ENCODE measurements around a stretch of chr4.

DNA sequence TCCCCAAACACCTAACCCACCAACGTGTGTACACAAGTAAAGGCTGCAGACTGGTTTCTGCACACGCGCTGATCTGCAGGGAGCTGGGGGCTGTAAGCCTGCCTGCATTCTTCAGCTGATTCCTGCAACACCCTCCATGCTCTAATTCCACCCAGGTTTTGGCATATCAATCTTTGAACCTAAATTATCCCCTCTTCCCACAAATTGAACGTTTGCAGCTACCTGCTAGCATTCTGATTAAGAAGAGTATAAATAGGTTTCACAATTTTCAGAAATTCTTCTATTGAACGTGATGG is 820.3 kb downstream of the TRIML1 start:
- RAMPAGE, long total RNA: no peak
- RRBS, 2 experiments: no CpG with 5 or more reads among the region's 5 CpGs
CAGE:
- cytosol, long polyA minus RNA: no peak
- cytosol, long polyA plus RNA: no peak
- long polyA plus RNA: no peak
- nucleolus, long total RNA: no peak
- nucleus, long polyA plus RNA: no peak
- nucleus, long total RNA: no peak

- RAMPAGE, long total RNA: no peak
CAGE:
- cytosol, long polyA minus RNA: no peak
- cytosol, long polyA plus RNA: no peak
- long polyA plus RNA: no peak
- nucleolus, long total RNA: no peak
- nucleus, long polyA plus RNA: no peak
- nucleus, long total RNA: no peak
These were observed 821.0 kb downstream of the TRIML1 start for GRCh38 chr4:188960198-188960668.

- RAMPAGE, long total RNA: no peak
- RRBS, 2 experiments: no CpG with 5 or more reads among the region's 5 CpGs
CAGE:
- cytosol, long polyA minus RNA: no peak
- cytosol, long polyA plus RNA: no peak
- long polyA plus RNA: no peak
- nucleolus, long total RNA: no peak
- nucleus, long polyA plus RNA: no peak
- nucleus, long total RNA: no peak
These were observed 882.5 kb downstream of the TRIML1 start for GRCh38 chr4:189021780-189022149.

DNA sequence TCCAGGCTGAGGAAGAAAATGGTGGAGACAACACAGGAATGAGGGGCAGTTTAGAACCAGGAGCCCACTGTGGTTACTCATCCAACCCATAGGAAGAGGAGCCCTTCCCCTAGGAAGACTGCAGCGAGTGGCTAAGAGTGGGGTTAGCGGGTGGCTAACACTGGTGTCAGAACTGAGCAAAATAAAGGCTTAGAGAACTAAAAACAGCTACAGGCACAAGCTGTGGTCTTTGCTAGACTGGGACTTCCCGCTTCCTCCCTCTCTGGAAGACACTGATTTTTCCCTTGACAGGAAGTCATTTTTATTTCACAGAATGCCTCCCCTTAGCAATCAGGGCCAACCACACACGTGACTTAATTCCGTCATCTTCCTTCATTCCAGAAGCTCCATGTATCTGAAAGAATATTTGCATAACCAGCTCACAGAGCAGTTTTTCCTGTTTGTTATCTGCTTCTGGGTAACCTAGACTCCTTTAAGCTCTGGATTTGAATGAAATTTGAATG is 327.6 kb upstream of the FRG1 start:
- RAMPAGE, long total RNA: no peak
- RRBS, 2 experiments: no CpG with 5 or more reads among the region's 5 CpGs
CAGE:
- cytosol, long polyA minus RNA: no peak
- cytosol, long polyA plus RNA: no peak
- long polyA plus RNA: no peak
- nucleolus, long total RNA: no peak
- nucleus, long polyA plus RNA: no peak
- nucleus, long total RNA: no peak

DNA sequence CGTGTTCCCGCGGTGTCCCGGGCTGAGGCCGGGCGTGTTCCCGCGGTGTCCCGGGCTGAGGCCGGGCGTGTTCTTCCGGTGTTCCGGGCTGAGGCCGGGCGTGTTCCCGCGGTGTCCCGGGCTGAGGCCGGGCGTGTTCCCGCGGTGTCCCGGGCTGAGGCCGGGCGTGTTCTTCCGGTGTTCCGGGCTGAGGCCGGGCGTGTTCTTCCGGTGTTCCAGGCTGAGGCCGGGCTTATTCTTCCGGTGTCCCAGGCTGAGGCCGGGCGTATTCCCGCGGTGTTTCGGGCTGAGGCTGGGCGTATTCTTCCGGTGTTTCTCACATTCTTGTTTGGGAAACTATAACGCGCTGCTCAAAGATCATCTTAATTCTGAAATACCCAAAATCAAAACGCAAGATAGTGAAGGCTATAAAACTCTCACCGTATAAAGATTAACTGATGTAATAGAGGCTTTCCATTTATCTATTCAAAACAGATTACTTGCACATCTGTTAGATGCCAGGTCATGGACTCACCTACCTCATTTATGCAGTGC is 129.9 kb upstream of the FRG1 start:
- RAMPAGE, long total RNA: no peak
- RRBS, 2 experiments: 82 to 85% methylated on average over 7 of the region's 43 CpGs
CAGE:
- cytosol, long polyA minus RNA: no peak
- cytosol, long polyA plus RNA: no peak
- long polyA plus RNA: no peak
- nucleolus, long total RNA: no peak
- nucleus, long polyA plus RNA: no peak
- nucleus, long total RNA: no peak

- RAMPAGE, long total RNA: no peak
- RRBS, 2 experiments: 27 to 39% methylated on average over 18 of the region's 49 CpGs
CAGE:
- cytosol, long polyA minus RNA: no peak
- cytosol, long polyA plus RNA: no peak
- long polyA plus RNA: no peak
- nucleolus, long total RNA: no peak
- nucleus, long polyA plus RNA: no peak
- nucleus, long total RNA: no peak
These were observed 7.8 kb downstream of the FRG2 start for GRCh38 chr4:190019119-190019765.

- RAMPAGE, long total RNA: no peak
- RRBS, 2 experiments: no CpG with 5 or more reads among the region's 15 CpGs
CAGE:
- cytosol, long polyA minus RNA: no peak
- cytosol, long polyA plus RNA: no peak
- long polyA plus RNA: no peak
- nucleolus, long total RNA: no peak
- nucleus, long polyA plus RNA: no peak
- nucleus, long total RNA: no peak
These were observed 22.3 kb upstream of the FRG2 start for GRCh38 chr4:190049302-190049735.

All from GM12878 (cell line).